Mononuclear cell (primary cell): ENCODE measurements around a stretch of chr2.

- RRBS: no CpG with 5 or more reads among the region's 6 CpGs
Measured at GRCh38 chr2:96016646-96017481, 17.9 kb downstream of the GPAT2 start.

DNA sequence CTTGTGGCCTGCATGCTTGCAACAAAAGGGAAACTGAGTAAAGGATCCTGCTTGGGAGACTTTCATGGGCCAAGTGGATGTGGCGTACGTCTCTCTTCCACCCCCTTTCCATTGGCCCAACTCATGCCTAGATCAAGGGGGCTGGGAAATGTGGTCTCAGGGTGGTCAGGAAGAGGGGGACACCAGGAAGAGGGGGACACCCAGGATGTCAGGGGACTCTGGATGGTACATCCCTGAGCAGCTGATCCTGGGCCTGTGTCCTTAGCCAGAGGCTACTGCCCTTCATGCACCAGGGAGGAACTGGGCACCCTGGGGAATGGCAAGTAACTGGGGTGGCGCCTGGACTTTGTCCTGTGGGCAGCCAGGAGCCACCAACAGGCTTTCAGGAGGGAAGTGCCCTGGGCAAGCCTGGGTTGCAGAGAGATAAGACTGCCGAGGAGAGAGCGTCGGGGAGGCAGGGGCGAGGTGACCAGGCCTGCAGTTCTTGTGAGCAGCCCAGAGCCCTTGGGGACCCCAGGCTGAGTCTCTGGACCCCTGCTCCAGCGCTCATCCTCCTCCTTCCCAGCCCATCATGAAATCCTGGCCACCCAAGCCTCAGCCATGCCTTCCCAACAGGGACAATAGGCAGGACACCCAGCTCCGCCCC is 25.4 kb downstream of the ADRA2B start:
- RRBS: no CpG with 5 or more reads among the region's 9 CpGs

GRCh38 chr2:96112847-96113309 is 3.5 kb downstream of the ADRA2B start:
- RRBS: no CpG with 5 or more reads among the region's 7 CpGs

- RRBS: no CpG with 5 or more reads among the region's 4 CpGs
Measured at GRCh38 chr2:96156931-96157340, 11.7 kb upstream of the DUSP2 start.

GRCh38 chr2:96164691-96165271 is 19.5 kb upstream of the DUSP2 start:
- RRBS: 48% methylated on average over 5 of the region's 16 CpGs

GRCh38 chr2:96359826-96360399 is 24.3 kb downstream of the NCAPH start:
- RRBS: no CpG with 5 or more reads among the region's 5 CpGs

DNA sequence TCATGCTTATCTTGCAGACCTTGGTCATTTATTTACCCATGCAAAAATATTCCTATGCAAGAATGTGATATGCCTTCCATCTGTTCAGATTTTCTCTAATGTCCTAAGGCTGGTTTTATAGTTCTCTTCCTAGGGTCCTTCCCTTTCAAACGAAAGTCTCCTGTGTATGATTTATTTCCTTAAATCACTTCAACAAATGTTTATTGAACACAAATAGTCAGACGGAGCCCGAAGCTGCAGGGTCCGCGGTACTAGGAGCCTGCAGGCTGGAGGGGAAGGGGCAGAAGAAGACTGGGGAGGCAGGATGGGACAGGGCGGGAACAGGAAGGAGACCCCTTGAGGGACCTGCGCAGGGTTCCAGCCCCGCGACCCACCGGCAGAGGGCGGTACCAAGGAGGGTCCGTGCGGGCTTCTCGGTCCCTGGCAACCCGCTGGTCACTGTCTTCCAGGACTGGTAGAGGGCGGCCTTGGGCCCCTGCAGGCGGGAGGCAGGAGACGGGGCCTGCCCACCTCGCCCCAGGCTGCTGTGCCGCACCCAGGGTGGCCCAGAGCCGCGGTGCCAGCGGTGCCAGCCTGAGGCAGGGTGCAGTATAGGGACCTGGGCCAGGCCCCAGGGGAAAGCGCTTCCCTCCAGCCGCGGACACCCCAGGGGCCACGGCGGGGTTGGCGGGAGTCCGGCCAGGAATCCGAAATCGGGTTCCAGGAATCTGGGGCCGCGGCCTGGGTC is 34.6 kb downstream of the NEURL3 start:
- RRBS: no CpG with 5 or more reads among the region's 34 CpGs

DNA sequence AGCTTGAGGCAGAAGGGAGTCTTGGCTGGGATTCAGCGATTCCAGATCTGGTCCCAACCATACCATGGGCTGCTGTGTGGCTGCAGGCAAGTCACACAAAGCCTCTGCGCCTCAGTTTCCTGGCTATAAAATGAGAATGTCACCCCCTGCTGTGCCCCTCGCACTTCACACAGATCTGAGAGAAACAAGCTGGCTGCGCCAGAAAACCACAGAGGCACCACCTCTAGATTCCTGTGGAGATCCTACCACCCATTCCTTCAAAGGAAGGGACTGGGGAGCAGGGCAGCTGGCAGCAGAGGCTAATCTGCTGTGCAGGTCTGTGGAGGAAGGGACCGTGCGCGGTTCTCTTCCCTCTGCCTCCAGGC is 19.8 kb downstream of the NEURL3 start:
- RRBS: no CpG with 5 or more reads among the region's 7 CpGs

GRCh38 chr2:96553419-96554364 is 17.1 kb downstream of the ARID5A start:
- RRBS: no CpG with 5 or more reads among the region's 21 CpGs

- RRBS: no CpG with 5 or more reads among the region's 2 CpGs
Measured at GRCh38 chr2:96706969-96707259, 33.0 kb downstream of the LMAN2L start.

DNA sequence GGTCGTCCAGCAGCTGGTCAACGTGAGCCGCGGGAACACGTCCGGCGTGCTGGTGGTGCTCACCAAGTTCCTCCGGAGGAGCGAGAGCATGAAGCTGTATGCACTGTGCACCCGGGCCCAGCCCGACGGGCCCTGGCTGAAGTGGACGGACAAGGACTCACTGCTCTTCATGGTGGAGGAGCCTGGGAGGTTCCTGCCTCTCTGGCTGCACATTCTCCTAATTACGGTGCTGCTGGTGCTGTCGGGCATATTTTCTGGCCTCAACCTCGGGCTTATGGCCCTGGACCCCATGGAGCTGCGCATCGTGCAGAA is 598 bp downstream of the CNNM4 start:
- RRBS: no CpG with 5 or more reads among the region's 18 CpGs

DNA sequence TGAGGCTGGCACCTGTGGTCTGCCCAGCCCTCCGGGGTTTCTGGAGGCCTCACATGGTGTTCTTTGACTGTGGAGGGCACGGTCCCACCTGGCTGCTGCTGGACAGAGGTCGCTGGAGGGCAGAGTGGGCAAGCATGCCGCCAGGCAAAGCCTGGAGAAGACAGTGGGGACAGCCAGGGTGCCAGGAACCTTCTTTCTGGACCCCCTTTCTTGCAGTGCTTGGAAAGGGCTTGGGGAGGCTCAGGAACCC is 26.7 kb upstream of the CNNM3 start:
- RRBS: no CpG with 5 or more reads among the region's 4 CpGs

GRCh38 chr2:96824815-96825256 is 8.8 kb downstream of the CNNM3 start:
- RRBS: no CpG with 5 or more reads among the region's 14 CpGs

GRCh38 chr2:97095295-97095801 is 666 bp upstream of the FAHD2B start:
- RRBS: no CpG with 5 or more reads among the region's 17 CpGs

- RRBS: no CpG with 5 or more reads among the region's 5 CpGs
Measured at GRCh38 chr2:97179652-97180467, 66.9 kb downstream of the ANKRD36 start.

- RRBS: no CpG with 5 or more reads among the region's 9 CpGs
Measured at GRCh38 chr2:97189031-97189543, 76.1 kb downstream of the ANKRD36 start.

DNA sequence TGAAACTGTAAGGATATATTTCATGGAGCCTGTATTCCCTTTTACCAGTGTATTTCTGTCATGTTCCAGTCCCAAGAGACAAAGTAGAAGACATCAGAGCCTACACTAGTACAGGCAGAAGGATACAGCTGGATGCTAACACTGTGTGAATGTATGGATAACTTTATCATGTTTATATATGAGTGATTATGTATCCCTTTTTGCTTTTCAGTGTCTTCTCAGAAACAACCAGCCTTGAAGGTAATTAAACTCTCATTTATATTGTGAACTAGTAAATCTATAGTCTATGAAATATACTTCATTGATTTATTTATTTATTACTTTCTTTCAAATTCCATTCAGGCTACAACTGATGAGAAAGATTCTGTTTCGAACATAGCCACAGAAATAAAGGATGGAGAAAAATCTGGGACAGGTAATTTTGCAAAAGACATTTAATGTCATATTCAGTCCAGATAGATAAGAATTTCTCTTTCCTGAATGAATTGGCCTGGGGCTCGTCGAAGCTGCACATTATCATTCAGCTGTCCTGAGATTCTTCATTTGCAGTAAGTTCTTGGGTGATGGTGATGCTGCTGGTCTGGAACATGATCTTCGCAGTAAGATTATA is 77.9 kb downstream of the ANKRD36 start:
- RRBS: no CpG with 5 or more reads among the region's 4 CpGs

DNA sequence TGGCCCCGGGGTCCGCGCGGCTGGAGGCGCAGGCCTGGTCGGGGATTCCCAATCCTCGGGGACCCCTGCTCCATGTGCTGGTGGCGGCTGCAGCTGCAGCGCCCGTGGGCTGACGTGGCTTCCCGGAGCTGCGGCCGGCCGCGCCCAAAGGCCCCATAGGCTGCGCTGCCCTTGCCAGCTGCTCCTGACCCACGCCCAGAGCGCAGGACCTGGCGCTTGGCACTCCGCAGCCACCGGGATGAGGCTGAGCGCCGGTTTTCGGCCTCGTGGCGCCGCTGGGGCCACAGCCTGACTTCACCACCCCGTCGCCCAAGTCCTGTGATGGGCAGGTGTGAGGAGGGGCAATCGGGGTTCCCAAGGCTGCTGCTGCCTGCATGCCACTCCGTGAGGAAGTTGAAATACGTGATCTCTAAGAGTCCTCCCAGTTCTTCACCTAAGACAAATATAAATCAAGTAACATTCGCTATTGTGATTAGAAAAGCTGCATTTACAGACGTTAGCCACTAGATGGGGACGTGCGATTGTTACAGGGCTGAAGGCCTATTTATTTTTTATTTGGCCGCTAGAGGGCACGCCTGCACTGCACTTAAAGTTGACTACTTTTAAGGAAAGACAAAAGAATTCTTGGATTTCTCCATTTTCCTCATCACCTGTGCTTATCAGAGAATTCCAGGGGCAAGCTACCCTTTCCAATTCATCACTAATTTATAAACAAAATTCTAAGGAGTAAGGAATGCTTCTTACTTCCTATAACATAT is 956 bp upstream of the ANKRD36B start:
- RRBS: no CpG with 5 or more reads among the region's 39 CpGs

DNA sequence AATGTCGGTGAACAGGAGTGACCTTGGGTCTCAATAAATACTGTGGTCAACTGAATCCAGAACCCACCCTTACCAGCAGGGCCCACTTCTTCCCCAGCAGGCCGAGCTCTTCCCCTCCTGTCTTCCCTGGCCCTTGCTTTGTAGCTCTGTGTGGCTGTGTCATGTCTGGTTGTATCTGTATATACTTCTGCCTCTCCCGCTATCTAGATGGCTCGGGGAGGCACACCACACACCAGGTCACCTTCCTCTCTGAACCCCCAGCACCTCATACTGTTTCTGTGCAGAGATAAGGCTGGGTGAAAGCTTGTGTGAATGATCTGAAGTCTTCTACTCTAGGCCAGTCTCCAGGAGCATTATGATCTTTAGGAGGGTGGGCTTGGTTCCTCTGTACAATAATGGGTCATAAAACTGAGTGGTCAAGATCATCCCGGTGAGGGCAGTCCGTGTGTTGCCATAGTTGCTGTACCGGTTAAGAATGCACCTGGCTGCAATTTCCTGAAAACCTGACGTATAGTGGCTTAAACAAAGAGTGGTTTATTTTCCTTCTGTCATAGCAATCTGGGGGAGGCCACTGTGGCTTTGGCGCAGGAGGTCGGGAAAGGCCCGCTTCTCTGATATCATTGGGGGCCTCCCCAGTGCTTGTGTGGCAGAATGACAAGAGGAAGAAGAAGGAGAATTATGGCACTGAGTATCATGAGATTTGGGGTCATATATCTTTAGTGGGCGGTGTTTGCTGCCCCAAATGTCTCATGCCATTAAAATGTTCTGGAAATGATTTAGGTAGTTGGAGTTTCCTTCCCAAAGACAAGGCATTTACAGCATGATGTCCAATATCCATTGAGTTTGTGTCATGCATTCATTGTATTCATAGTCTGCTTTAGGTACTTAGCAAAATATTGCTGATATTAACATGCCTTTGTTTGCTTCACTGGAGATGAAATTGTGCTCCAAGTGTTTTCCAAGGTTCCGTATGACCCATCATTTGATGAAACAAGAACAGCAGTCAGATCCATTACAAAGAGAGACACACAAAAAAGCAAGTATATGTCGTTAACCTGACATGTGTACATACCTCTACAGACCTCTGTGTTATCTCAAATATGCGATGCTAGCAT is 4.4 kb downstream of the C2orf92 start:
- RRBS: 5% methylated on average over 2 of the region's 15 CpGs

DNA sequence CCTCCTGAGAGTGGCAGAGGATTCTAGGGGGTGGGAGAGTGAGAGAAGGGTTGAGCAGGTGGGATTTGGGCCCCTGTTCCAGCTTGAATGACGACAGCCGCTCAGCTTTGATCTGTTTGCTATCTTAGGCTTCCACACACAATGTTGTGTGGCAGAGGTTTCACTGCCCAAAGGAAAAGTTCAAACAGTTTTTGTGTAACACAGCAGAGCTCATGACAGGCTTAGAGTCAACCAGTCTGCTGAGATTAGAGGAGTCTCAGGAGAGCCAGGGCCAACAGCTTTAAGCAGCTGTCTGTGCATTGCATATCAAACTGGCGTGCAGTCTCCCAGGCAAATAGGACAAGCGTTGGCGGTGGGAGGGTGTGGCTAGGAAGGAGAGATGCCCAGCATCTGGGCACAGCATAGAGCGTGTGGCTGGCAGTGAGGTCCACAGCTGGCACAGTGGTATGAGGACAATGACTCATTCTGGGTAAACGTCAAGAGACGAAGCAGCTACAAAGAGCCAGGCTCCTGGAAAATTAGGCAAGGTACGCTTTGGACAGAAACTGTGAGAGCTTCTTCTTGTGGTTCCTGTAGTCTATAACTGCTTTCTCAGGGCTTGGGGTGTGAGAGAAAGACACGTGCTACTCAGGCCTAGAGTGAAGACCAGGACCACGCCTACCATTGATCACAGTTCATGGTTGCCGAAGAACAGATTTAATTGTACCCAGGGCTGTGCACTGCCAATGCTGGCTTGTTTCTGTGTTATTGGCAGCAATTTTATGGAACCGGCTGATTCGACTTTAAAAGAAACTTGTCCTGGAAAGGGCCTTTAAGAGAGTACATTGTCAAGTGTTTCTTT is 14.8 kb downstream of the ZAP70 start:
- RRBS: no CpG with 5 or more reads among the region's 14 CpGs